Mucosa of descending colon (tissue), 1 donor: ENCODE measurements around a stretch of chr20.

DNA sequence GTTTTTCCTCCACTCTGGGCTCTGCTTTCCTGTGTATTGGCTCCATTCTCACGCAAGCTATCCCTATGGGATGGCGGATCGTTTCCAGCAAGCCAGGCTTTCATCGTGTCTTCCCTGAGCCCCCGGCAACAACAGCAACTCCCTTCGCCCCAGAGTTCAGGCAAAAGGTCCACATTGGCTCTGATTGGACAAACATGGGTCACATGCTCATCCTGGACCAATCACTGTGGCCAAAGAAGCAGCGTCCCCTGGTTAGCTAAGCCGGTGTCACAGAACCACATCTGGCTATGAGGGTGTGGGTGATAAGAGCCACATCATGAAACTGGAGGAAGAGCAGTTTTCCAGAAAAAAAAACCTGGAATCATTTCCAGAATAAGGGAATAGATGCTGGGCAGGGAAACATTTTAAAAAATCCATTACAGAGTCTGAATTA lies 160.1 kb downstream of the BMP7 start:
- PRO-cap = no peak

DNA sequence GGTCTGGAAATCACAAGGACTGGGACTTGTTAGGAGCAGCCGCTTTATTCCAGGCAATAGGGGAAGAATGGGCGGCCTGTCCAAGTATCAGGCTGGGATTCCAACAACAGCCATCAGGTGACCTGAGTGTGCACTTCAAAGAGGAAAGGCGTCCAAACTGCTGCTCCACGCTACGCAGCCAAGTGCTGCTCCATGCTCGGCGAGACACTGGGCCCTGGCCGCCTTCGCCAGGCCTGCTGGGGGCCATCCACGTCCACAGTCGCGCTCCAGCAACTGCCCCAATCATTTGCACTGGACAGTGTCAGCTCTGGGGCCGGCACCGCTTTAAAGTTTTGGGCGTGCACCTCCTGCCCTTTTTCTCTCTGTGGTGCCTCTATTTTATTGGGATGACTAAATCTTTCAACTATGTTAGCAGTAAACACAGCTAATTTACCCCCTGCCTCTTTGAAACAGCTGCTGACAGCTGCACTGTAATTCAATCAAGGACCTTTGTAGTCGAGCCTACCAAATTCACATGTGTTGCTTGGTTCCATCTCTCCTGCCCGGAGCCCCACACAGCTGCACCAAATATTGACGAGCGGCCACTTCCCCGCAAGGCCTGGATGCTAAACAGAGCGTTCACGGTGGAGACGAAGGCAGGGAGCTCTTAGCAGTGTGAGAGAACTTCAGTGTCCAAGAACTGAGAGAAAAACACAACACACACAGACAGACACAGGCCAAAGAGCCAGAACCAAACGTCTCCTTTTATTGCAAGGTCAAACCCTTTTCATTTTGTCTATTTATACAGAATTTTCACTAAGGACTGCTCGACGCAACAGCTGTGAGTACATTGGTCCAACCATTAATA lies 98.2 kb downstream of the BMP7 start:
- PRO-cap = no peak

DNA sequence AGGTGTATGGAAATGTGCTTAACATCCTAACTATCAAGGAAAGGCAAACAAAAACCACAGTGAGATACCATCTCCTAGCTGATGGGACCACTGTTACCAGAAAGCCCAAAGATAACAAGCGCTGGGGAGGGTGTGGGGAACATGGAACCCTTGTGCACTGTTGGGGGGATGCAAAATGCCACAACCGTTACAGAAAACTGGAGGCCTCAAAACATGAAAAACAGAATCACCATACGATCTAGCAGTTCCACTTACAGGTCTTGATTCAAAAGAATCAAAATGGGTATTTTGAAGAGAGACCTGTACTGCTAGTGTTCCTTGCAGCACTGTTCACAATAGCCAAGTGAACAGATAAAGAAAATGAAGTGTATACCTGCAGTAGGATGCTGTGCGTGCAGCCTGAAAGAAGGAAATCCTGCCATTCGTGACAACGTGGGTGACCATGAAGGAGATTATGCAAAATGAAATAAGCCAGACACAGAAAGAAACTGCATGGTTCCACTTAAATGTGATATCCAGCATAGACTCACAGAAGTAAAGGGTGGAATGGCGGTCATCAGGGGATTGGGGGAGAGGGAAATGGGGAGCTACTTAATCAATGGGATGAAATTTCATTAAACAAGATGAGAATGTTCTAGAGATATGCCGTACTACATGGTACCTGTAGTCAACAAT lies 19.6 kb upstream of the RBM38 start:
- PRO-cap = no peak

DNA sequence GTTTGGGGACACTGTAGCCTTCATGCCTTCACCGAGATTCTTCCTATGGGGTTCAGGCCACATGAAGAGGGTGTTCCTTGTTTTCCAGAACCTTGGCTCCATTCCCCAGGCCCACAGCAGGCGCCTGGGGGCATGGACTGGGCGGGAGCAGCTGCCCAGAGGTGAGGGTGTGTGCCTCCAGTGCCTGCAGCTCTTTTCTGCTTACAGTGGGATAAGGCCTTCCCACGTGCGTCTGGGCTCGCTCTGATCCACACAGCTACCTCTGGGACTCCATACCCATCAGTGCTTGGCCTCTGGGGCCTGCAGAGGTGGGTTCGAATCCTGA lies 3.4 kb downstream of the RBM38 start:
- PRO-cap = no peak

DNA sequence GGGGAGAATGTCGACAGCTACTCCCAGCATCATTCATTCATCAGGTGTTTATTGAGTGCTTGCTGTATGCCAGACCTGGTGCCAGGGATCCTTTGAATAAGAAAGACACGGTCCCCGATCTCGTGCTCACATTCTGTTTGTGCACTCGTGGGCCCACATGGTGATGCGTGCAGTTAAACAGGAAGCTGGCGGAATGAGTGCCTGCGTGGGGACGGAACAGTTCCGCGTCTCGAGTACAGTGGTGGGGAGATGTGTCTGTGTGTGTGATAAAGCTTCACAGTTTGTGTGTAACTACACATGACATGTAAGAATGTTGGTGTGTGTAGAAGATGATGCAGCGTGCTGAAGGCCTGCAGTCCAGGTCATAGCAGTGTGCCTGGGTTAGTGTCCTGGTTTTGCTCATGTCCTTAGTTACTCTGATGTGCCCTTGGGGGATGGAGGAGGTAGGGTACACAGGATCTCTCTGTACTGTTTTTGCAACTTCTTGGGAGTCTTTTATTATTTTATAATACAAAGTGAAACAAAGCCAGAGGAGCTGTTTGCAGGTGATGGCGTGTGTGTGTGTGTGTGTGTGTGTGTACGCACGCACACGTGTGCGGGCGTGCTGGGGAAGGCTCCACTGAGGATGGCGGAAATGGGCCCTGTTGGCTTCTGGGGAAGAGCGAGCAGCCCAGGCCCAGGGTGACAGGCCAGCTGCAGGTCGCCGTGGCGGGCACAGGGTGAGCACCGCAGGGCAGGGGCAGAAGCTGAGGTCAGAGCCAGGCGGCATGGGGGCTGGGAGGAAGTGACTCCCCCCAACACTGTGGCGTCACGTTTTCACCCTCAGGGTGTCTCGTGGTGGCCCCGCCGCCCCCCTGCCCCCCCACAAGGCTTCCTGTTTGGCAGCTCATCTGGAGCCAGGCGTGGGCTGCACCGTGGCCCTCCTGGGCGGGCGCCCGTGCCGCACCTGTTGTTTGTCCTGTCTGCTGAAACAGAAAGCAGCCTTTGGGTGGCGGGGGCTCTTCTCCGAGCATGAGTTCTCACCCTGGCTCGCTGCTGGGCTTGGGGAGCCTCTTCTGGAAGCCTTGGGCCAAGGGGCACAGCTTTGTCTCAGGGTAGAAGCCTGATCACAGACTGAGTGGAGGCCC lies 6.9 kb downstream of the RBM38 start:
- PRO-cap = bidirectional peak, plus-strand start at position 980 of the sequence, minus-strand start at position 706 of the sequence

GRCh38 chr20:57457073-57457713 lies 66.0 kb downstream of the RBM38 start:
- PRO-cap = no peak

GRCh38 chr20:57480612-57481434 lies 44.1 kb downstream of the CTCFL start:
- PRO-cap = no peak

- PRO-cap = no peak
Measured at GRCh38 chr20:57482987-57483602, 41.8 kb downstream of the CTCFL start.

GRCh38 chr20:57577659-57578120 lies 16.8 kb downstream of the PCK1 start:
- PRO-cap = no peak

DNA sequence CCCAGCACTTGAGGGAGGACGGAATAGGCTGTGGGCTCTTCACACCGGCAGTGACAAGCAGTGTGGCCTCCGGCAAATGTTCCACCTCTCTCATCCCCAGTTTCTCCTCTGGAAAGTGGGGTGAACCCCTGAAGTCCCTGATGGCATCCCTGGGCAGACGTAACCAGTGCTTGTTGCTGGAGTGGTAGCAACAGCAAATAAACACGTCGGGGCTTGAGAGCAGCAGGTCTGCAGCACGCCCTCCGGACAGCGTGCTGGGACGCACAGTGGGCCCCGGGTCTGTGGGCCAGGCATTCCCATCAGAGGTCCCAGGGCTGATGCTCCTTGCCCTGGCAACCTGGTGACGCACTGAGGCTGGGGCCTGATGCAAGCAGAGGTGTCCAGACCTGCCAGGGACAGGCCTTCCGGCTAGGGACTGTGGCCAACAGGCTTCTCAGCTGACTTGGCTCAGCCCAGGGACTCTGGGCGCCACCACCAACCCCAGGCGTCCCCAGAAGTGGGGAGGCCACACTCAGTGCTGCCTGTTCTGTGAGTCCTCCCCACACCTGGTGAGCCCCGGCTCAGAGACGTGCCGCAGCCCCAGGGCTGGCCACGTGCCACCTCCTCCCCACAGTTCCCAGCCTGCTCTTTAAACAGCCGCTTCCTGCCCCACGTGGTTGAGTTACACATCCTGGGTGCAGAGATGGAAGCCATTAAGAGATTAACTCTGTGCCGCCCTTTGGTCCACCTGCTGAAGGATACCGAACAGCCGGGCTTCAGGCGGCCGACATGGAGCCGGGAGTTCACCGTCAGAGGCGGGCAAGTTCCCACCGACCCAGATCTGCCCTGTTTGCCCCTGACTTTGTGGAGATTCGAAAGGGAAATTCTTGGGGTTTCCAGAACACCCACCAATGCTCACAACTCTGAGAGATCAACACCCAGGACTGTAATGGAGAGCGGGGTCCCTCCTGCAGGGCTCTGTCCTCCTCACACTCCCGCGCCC lies 37.4 kb upstream of the ZBP1 start:
- PRO-cap = no peak

DNA sequence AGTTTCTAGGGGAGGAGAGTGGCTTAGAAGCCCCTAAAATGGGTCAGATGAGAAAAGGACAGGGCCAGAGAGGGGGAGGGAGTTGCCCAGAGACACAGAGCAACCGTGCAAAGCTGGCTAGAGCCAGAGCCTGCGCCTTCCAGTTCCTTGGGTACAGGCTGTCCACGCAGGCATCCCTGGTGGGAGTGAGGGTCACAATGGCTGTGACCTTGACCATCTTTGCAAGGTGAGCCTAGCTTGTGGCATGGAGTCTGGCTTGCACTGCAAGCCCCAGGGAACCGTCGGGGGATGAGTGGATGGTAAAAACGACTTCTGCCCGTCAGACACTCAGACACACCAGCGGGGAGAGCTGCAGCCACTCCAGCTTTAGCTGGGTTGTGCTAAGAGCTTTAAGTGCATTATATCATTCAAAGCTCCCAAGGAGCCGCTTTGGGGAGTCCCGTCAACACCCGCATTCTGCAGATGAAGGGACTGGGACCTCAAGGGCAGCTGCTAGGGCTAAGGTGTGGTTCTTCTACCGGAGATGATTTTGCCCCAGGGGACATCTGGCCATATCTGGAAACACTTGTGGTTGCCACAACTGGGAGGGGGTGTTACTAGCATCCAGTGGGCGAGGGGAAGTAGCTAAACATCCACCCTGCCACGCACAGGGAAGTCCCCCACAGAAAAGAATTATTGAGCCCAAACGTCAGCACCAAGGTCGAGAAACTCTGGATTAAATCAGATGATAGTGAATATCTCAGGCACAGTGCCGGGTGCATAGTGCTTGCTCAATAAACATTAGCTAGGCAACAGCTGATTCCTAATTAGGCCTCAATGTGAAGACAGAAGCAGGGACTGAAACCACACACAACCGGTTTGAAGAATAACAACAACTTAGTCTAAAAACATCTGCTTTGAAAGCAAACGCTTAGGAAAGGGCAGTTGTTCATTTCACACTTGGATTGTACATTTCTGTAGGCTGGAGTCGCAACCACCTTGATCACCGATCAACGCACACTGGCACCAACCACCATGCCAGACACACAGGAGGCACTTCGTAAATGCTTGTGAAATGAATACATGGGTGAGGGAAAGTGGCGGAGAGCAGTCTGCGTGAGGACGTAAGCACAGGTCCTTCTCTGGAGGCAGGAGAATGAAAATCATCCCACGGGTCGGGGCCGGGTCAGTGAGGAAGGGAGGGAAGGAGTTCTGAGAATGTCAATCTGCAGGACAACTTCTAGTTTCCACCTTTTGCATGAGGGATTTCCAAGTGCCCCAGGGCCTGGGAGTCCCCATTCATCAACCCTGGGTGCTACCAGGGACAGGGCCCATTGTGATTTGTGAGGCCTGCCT lies 29.5 kb downstream of the PMEPA1 start:
- PRO-cap = no peak

- PRO-cap = no peak
Measured at GRCh38 chr20:57692777-57693776, 16.7 kb downstream of the PMEPA1 start.

DNA sequence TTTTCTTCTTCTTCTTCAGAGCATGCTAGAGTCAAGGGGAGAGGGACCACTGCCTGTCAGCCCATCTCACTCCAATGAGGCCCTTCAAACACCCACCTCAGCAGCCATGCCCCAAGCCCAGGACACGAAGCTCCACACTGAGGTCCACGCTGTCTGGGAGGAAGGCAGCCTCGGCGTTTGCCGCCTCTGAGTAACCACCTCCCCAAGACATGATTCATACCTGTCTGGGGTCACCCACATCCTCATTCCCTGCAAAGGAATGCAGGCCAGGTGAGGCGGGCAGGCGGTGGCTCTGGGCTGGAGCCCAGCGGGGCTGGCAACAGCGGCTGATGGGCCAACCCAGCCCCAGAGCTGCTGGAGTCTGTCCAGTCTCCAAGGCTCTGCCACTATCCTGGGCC lies 14.9 kb downstream of the PMEPA1 start:
- PRO-cap = no peak

GRCh38 chr20:57698877-57700115 lies 10.5 kb downstream of the PMEPA1 start:
- PRO-cap = no peak

GRCh38 chr20:57707608-57708394 lies 2.0 kb downstream of the PMEPA1 start:
- PRO-cap = no peak

GRCh38 chr20:57768581-57769042 lies 58.8 kb upstream of the PMEPA1 start:
- PRO-cap = no peak

DNA sequence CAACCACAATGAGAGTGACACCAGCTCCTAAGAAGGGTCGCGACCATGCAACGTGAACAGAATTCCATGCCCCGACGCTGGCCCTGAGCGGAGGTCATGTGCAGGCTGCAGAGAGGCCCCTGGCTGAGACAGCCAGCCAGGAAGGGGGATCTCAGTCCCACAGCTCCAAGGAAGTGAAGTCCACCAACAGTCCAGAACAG lies 200.1 kb upstream of the C20orf85 start:
- PRO-cap = no peak

GRCh38 chr20:57990486-57990987 lies 160.2 kb upstream of the C20orf85 start:
- PRO-cap = no peak

GRCh38 chr20:58018482-58019470 lies 131.9 kb upstream of the C20orf85 start:
- PRO-cap = no peak

GRCh38 chr20:58129449-58129829 lies 21.3 kb upstream of the C20orf85 start:
- PRO-cap = no peak